Esophagus muscularis mucosa (tissue), 4 donors: Measurements from ENCODE around the genes GINS1 and NANP.

DNA sequence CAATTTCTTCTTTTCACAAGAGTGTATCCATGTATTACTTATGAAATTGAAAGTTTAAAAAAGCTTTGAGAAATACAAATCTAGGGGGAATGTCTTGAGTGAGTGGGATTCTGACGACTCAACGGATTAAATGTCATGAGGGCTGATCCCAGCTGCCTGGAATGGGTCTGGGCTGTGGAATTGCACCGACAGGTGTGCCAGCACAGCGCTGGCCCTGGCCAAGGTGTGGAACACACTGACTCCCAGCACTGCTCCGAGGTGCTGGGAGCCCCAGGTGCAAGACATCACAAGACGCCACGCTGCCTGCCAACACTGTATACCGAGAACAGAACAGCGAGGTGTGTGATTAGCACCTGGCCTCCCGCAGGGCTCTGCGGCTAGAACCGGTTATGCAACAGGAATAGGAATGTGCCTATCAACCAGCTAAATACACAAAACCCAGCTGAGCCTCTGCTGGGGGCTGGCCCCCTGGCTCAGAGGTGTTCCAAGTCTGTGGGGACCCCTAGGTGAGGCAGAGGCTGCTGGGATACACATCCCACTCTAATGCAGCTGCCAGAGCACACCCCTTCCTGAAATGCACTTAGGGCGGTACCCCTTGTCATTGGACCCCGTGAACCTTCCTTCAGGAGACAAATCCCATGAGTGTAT, 24.8 kb upstream of the APMAP start:
- PRO-cap: no peak
- RAMPAGE, long total RNA, 4 experiments: no peak in any of the 4 experiments

DNA sequence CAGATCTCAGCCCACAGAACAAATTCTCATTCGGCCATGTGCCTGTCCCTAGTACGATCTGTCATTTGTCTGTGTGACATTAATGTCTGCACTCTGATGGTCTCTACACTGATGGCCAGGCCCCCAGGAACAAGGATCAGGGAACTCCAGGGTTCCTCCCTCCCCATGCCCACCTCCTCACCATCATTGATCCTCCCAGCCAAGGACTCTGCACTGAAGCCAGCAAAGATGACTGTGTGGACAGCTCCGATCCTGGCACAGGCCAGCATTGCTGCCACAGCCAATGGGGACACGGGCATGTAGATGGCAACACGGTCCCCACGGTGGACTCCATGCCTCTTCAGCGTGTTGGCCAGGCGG, 27.4 kb downstream of the ACSS1 start:
- PRO-cap: no peak
- RAMPAGE, long total RNA, 4 experiments: start-site peak on the minus strand in 1 of 4 experiments, centred at position 254 of the sequence, 16 reads per replicate

DNA sequence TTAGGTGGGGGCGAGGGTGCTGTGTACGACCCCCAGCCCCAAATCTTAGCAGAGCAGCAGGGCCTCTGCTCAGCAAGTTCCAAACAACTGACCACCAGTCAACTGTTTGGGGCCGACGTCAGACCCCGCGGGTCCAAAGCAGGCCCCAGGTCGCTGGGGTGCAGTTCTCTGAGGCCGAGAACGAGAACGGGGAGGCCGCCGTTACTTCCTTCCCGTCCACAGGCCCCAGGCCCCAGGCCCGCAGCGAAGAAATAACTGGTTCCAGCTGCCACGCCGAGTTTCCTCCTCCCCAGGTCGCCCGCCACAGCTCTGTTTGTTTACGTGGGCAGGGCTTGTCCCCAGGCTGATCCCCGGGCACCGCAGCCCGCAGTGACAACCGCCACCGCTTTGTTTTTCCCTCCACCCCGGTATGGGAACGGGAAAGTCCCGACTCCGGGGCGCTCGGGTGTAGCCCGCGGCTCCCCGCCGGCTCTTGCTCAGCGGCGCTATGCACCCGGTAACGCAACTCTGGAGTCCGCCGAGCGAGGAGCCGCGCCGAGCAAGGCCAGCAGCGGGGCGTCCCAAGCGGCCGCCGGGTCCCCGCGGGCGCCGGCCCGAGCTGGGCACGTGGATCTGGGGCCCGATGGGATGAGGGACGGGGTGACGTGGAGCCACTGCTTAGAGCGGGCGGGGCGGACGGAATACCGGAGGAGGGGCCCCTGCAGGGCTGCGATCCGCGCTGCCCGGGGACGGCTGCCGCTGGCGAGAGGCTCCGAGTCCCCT, 799 bp downstream of the ACSS1 start:
- PRO-cap: bidirectional peak, plus-strand start at position 709 of the sequence, minus-strand start at position 600 of the sequence
- RAMPAGE, long total RNA, 4 experiments: no peak in any of the 4 experiments

DNA sequence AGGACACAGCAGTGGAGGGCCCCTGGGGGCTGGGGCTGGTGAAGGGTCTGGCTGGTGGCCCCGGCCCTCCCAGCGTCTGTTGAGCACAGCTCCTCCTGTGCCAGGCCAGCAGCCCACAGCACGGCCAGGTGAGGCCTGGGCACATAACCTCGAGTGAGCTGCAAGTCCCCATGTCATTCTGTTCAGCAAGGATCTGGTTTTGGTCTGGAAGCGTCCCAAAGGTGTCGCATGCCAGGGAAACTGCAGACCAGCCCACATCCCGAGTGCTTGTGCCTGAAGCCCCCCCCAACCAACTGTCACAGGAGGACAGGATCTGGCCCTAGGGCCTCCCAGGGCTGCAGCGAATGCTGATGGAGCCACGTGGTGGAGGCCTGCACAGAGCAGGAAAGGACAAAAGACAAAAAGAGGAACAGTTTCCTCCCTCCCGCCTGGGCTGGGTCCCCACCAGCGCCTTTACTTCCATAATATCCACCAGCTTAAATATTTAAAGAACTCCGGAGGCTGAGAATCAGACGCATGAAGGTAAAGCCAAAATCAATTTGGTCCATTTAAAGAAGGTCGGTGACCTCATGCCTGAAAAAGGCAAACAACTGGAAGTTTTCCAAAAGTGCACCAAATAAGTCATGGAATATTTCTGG, 20.9 kb upstream of the PYGB start:
- PRO-cap: no peak
- RAMPAGE, long total RNA, 4 experiments: no peak in any of the 4 experiments

DNA sequence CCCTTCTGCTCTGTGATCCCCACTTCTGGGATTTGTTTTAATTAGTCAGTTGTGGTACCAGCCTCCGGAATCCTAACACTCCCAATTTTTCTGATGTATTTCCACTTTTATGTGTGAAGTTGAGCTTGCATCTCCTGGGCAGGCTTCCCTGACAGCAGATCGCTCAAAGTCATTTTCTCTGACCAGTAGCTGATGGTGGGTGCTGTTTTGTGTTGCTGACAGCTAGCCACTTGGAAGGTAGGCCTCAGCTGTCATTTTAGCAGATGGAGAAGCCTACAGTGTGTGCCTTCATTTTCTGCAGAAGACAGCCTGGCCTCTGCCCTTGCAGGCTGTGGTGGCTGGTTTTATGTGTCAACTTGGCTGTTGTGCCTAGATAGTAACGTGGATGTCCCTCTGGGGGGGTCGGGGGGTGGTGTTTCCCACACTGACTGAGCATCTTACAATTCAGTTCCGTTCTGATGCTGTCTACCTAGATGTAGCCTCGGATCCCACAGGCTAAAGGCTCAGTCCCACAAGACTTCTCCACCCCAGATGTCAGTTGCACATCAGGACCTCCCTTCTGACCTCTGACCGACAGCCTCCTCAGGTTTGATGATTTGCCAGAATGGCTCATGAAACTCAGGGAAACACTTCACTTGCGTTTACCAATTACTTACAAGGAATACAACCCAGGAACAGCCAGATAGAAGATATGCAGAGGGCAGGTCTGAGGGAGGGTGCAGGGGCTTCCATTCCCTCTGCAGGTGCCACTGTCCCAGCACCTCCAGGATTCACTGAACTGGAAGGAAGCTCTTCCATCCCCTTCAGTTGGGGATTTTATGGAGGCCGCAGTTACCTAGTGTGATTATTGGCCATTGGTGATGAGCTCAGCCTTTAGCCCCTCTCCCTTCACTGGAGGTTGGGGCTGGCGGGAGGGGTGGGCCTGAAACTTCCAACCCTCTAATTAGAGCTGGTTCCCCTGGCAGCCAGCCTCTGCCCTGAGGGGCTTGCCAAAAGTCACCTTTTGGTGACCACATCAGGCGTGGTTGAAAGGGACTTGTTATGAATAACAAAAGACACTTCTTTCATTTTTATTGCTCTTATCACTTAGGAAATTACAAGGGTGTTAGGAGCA, 4.4 kb downstream of the PYGB start:
- PRO-cap: no peak
- RAMPAGE, long total RNA, 4 experiments: no peak in any of the 4 experiments

- PRO-cap: no peak
- RAMPAGE, long total RNA, 4 experiments: start-site peak on the minus strand in 1 of 4 experiments, at chr20:25297051-25297539 at its widest, 5 reads per replicate
These were observed 49.2 kb downstream of the PYGB start for GRCh38 chr20:25296736-25297859.

- PRO-cap: no peak
- RAMPAGE, long total RNA, 4 experiments: no peak in any of the 4 experiments
These were observed 58.6 kb downstream of the PYGB start for GRCh38 chr20:25306065-25307219.

GRCh38 chr20:25338869-25339600, 51.6 kb downstream of the ABHD12 start:
- PRO-cap: no peak
- RAMPAGE, long total RNA, 4 experiments: no peak in any of the 4 experiments

DNA sequence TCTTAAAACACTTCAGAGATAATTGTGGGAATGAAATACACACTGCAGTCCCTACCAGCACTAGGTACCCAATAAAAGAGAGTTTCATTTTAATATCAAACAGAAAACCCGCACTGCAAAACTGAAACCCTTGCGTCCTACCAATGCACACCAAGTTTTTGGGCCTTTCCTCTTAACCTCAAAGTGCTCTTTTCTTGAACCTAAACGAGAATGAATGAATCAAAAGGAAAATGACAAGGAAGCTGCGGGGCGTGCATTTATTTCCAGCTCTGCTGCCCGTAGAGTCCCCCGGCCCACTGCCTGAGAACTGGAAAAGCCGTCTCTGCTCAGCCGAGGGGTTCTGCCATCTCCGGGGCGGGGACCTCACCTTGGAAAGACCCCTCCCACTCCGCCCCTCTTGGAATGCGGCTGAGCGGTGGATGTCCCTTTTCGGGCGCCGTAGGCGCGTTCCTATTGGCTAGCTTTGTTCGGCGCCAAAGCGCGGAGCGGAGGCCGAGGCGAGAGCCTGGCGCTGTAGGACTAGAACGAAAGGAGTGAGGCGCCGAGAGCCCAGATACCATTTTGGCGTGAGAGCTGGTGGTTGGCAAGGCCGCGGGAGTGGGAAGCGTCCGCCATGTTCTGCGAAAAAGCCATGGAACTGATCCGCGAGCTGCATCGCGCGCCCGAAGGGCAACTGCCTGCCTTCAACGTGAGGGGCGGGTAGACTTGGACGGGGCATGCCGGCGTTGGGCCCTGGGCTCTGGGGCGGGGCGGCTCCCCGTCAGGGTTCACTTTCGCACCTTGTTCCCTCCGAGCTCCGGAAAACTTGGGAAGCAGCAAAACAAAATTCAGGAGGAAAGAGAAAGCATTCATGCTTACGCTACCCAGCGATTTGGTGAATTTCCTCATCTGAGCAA, at the start of gene GINS1:
TSS of gene GINS1 (plus strand) at position 466 of the 896 bp plus-strand sequence.
- PRO-cap: unidirectional peak, plus-strand start at position 476 of the sequence
- RAMPAGE, long total RNA, 4 experiments: start-site peak on the plus strand in 3 of 4 experiments, centred at positions 492 to 505 of the sequence, 9 to 18 reads per replicate

- PRO-cap: bidirectional peak, plus-strand start at chr20:25624167, minus-strand start at chr20:25624014
- RAMPAGE, long total RNA, 4 experiments: start-site peak on the plus strand in 2 of 4 experiments, at chr20:25624133-25624144 at its widest, 15 to 23 reads per replicate; start-site peak on the minus strand in 3 of 4 experiments, at chr20:25623966-25624002 at its widest, 34 to 113 reads per replicate
These were observed at the start of gene NANP for GRCh38 chr20:25623367-25624343. TSS of gene NANP (minus strand) at chr20:25624014.

GRCh38 chr20:25750679-25751330, 54.2 kb upstream of the ZNF337 start:
- PRO-cap: bidirectional peak, plus-strand start at chr20:25751187, minus-strand start at chr20:25751083
- RAMPAGE, long total RNA, 4 experiments: start-site peak on the plus strand in 1 of 4 experiments, at chr20:25751179-25751207 at its widest, 6 reads per replicate

- PRO-cap: no peak
- RAMPAGE, long total RNA, 4 experiments: no peak in any of the 4 experiments
These were observed 1849.3 kb upstream of the DEFB115 start for GRCh38 chr20:29408199-29408483.

- PRO-cap: bidirectional peak, plus-strand start at chr20:30377207, minus-strand start at chr20:30377053
- RAMPAGE, long total RNA, 4 experiments: start-site peak on the plus strand in 4 of 4 experiments, at chr20:30377162-30377320 at its widest, 18 to 165 reads per replicate
These were observed 880.5 kb upstream of the DEFB115 start for GRCh38 chr20:30376710-30377697.

DNA sequence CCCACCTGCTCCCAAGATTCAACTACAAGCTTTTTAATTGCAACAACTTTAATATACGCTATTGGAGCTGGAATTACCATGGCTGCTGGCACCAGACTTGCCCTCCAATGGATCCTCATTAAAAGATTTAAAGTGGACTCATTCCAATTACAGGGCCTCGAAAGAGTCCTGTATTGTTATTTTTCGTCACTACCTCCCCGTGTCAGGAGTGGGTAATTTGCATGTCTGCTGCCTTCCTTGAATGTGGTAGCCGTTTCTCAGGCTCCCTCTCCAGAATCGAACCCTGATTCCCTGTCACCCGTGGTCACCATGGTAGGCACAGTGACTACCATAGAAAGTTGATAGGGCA, 770.2 kb upstream of the DEFB115 start:
- PRO-cap: no peak
- RAMPAGE, long total RNA, 4 experiments: no peak in any of the 4 experiments

DNA sequence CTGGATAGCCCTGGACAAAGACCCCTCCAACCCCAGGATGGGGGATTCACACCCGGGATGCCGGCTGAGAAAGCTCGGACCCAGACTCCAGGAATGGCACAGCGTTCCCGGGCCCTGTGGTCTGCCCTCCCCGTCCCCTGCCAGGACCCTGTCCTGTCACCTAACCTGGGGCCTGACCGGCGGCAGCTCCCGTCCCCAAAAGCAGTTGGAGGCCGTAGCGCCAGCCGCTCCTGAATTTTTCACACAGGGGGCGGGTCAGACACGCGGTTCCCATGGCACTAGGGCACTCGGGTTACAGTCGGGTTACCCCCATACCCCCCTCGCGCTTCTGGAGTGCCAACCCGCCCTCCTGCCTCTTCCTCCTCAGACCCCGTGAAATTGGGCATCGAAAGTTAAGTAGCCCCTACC, 434 bp downstream of the REM1 start:
- PRO-cap: bidirectional peak, plus-strand start at position 312 of the sequence, minus-strand start at position 203 of the sequence
- RAMPAGE, long total RNA, 4 experiments: no peak in any of the 4 experiments

GRCh38 chr20:31485414-31486280, 10.6 kb downstream of the REM1 start:
- PRO-cap: unidirectional peak, plus-strand start at chr20:31485695; bidirectional peak, plus-strand start at chr20:31485974, minus-strand start at chr20:31485850
- RAMPAGE, long total RNA, 4 experiments: no peak in any of the 4 experiments

GRCh38 chr20:31515493-31516608, 1.6 kb downstream of the HM13 start:
- PRO-cap: no peak
- RAMPAGE, long total RNA, 4 experiments: no peak in any of the 4 experiments

DNA sequence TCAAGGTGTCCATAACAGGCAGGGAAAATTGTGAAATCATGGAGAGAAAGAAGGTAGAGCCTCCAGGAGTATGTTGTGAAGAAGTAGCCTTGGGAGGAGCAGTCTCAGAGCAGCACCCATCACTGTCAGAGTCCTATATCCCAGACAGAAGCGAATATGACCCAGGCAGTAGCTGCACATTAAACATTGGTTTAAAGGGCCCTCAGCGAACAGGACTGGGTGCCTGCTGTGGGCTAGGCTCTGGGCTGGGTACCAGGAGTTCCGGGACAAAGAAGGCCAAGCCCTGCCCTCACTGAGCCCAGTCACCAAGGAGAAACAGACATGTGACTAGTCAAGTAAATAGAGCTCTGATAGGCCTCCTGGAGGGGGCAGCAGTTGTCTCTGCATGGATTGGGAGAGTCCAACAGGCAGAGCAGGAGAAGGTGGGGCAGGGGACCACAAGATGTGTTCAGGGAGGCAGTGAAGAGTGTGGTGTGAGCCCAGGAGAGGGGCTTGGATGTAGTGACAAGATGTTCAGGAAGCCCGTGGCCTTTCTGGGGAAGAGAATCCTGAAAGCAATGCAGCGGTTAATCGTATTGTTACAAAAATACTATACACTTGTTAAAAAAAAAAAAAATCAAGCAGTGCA, 3.1 kb downstream of the HM13 start:
- PRO-cap: no peak
- RAMPAGE, long total RNA, 4 experiments: no peak in any of the 4 experiments

DNA sequence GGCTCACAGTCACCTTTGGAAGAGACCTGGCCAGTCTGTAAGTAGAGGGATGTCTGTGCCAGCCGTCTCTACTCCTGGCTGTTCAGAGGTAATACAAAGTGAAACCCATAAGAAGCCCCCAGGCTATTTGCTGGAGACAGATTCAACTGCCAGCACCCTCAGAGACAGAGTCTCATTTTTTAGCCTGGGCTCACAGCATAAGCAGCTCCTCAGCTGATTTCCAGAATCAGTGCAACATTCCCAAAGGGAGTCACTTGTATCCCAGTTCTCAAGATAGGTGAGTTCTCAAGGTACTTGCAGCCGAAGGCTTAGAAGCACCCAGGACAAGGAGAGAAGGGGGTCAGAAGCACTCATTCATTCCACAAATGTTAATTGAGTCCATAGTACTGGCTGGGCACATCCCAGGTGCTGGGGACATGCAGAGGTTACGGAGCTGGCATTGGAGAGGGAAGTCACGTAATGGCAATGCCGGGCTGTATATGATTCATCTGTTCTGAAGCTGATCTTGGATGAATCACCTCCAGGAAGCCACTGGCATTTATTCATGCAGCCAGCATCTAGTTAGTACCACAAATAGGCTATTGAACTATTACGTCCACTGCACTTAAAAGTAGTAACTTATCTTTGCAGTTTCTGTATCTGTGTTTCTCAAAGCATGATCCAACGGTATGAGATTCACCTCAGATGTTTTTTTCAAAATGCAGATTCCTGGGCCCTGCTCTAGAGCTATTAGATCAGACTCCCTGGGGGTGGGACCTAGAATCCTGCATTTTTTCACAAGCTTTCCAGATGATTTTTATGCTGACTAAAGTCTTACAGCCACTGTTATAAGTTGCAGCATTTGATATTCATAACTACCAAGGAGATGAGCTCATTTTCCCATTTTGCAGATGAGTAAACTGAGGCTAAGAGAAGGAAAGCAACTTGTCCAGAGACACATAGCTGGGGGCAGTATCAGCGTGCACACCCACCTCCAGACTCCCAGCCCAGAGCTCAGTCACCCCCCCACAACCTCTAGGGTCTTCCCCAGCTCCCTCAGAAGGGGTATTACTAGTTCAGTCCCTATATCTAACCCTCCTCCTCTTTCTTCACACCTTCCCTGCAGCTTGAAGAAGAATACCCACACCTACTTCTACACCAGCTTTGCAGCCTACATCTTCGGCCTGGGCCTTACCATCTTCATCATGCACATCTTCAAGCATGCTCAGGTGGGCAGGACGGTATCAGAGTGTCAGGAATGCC, 13.8 kb downstream of the MCTS2 start:
- PRO-cap: no peak
- RAMPAGE, long total RNA, 4 experiments: no peak in any of the 4 experiments

DNA sequence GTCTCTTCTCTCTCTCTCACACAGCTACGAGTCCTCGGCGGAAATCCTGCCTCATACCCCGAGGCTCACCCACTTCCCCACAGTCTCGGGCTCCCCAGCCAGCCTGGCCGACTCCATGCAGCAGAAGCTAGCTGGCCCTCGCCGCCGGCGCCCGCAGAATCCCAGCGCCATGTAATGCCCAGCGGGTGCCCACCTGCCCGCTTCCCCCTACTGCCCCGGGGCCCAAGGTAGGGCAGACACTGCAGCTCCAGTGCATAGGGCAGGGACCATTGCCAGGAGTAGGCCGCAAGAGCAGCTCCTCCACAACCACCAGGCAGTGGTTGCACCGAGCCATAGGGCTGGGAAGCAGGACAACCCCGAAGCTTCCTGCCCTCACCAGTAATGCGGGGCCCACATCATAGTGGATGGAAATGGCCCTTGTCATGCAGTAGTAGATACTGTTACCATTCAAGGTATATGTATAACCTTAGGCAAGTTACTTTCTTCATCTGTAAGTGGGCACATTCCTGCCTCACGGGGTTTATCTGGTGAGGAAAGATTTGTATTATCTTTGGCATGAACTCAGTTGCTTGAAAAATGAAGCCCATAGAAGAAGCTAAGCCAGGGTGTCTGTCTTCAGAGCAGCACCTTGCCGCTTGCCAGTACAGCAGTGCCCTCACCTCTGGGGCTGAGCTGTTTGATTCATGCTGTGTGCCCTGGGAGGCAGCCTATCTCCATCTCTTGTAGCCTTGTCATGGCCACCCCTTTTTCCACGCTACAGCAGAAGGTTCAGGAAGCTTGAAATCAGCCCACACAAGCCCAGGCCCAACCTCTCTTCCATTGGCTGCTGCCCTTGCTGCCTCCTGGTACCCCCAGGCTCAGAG, 21.1 kb downstream of the MCTS2 start:
- PRO-cap: bidirectional peak, plus-strand start at position 618 of the sequence, minus-strand start at position 722 of the sequence
- RAMPAGE, long total RNA, 4 experiments: no peak in any of the 4 experiments